GM19239 (cell line): ENCODE measurements around a stretch of chr11.

- RRBS, result no CpG with 5 or more reads among the region's 2 CpGs
Observed at GRCh38 chr11:128207723-128208021, 379.7 kb downstream of the ETS1 start.

GRCh38 chr11:128208325-128209063 is 378.9 kb downstream of the ETS1 start:
- RRBS, result no CpG with 5 or more reads among the region's 6 CpGs

GRCh38 chr11:128318823-128319338 is 268.5 kb downstream of the ETS1 start:
- RRBS, result no CpG with 5 or more reads among the region's 6 CpGs

GRCh38 chr11:128334151-128335130 is 252.9 kb downstream of the ETS1 start:
- RRBS, result no CpG with 5 or more reads among the region's 14 CpGs

DNA sequence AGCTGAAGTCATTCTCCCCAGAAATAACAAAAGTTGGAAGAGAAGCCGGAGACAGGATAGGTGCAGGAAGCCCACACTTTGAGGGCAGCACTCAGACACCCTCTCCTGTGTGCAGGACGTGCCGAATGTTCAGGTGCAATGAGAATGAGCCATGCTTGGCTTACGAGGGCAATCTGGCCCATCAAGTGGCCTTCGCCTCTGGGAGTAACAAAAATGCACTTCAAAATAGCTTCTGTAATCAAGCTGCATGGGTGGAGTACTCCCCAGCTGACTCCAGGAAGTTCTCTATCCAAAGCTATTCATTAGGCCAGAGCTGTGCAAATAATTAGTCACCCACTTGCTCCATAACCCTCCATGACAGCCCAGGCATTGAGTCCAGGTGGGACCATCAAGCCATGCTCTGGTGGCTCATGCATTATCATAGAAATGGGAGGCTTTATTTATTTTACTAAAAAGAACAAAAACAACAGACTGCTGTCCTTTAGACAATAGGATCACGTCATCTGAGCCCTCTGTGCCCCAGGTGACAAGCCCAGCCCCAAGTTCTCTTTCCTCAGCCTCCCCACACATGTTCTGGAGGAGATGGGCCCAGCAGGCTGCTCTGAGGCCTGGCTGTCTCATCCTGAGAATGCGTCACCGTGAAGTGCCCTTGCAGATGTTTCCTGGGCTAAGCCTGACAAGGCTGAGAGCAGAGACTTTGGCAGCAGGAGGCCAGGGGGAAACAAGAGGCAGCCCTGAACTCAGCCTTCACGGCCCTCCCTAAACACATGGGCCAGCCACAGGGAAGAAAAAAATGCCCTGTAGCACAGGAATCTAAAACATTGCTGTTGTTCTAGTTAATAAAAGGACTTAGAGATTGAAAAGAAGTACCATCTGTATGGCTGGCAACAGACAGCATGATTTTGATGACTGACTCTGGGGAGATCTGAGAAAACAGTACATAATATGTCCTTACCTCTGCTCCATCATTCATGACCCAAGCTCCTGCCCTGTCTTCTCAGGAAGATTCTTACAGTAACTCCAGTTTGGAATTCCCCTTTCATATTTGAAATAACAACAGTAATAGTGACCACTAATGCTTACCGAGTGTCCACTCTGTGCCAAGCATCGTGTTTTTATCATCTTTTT is 244.6 kb downstream of the ETS1 start:
- RRBS, result no CpG with 5 or more reads among the region's 11 CpGs

GRCh38 chr11:128345310-128345944 is 241.9 kb downstream of the ETS1 start:
- RRBS, result no CpG with 5 or more reads among the region's 4 CpGs

DNA sequence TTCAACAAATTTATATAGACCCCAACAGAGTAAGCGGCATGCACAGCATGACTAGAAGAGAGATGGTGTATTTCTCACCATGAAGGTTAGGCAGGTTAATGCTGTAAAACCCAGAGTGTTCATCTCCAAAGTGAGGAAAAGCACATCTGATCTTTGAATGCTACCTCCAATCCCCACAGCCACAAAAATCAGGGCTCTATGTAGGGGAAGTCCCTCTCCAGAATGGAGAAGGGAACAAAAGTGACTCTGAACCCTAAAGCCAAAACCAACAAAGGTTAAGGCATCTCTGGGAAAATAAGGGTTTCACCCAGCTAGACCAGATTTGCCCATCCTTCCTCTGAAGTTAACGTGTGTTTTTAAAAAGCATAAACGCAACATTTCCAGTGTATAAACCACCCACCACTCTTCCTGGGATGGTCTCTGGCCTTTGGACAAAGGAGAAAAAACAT is 128.1 kb downstream of the ETS1 start:
- RRBS, result no CpG with 5 or more reads among the region's 3 CpGs

DNA sequence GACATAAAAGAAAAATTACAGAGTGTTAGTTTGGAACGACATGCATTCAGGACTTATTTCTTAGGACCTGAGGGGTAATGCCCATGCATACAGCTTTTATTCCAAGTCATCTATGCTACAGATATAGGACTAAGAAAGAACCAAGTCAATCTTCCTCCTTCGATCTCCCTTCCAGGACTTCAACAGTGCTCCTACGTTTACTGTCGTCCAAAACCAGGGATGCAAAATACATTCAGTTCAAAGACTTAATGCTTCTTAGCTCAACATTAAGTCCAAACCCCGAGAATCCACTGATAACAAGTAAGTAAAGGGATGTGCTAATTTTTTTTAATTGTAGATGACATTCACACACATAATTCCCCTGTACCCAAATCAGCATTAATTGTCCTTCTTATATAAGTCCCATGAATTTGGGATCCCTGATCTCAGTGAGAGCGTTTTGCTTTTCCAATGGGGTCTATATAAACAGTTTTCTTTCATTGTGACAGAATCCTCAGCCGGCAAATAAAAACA is 126.1 kb downstream of the ETS1 start:
- RRBS, result no CpG with 5 or more reads among the region's 7 CpGs

DNA sequence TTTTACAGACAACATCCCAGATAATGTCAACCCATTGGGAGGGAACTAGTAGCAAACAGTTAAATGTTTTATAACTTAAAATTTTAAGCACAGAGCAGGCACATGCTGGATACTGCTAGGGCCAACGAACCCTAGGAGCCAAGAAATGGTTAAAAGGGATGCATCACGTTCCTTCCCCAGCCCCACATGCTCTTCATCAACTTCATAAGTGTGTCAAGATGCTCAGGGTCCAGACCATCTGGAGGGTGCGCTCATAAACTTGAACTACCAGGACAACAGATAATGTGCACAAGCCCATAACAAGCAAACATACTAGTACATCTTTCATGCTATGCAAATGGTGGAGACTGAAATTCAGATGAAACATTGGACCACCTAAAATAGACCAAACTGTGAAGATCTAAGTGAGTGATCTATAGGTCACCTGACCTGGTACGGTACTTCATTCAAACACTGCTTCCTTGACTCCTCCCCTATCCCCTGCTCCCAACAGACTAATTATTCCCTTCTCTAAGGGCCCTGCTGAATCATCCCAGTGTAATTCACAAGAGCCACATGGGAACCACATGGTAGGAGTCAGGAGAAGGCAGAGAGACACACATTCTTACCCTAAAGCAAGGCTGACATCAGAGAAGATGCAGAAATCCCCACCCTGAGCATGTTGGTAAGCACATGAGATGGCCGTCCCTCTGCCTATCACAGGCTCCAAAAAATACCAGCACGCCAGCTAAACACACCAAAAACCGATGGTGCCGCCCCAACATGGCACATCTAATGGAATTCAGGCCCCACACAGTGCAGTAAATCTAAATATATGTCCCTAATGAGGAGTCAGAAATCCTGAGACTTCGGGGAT is 83.9 kb downstream of the ETS1 start:
- RRBS, result no CpG with 5 or more reads among the region's 9 CpGs

DNA sequence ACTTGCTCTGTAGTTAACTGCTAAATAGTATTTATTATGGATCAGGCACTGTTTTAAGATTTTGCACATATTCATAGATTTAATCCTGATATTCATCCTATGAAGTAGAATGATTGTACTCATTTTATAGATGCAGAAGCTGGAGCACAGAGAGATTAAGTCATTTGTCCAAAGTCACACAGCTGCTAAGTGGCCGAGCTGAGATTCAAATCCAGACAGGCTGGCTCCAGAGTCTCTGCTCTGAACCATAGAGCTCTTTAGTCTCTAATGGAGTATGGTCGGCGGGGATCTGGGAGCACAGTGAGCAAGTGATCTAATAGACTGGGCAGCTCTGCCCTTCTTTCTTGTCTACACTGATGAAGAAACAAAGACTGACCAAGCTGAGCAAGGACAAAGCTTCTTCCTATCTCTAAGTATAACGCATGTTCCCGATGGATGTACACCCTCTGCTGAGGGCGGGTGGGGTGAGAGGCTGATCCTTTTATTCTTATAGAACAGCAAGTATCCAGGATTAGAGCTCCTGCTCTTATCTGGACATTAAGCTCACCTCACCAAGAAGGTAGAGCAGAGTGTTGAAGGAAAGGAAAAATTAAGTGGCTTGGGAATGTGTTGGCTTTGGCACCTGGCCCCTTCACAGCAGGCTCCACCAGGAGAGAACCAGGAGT is 68.8 kb downstream of the ETS1 start:
- RRBS, result no CpG with 5 or more reads among the region's 6 CpGs

DNA sequence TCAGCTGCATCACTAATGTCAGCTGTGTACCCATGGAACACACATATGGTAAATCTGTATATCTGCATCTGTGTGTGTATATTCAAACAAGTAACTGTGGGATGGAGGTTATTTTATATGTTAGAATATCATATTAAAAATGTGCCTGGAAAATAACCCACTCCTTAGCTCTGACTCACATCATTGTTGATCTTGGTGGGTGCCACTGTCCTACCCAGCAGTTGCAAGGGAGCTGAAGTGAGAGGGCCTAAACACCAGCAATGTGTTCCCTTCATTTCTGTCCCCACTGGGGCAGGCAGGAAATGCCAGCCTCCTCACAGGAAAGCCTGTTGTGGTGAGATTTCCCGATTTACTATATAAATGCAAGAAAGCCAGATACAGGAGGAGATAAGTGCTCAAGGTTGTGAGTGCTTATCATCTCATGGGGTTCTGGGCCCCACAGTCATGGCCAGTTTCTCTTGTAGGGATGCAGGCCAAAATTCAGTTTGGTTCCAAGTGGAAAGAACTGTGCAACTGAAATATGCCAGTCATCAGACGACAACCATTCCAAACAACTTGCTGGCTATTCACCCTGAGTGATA is 15.9 kb upstream of the FLI1 start:
- RRBS, result no CpG with 5 or more reads among the region's 2 CpGs

- RRBS, result no CpG with 5 or more reads among the region's 13 CpGs
Observed at GRCh38 chr11:128725707-128726727, 32.1 kb downstream of the FLI1 start.

DNA sequence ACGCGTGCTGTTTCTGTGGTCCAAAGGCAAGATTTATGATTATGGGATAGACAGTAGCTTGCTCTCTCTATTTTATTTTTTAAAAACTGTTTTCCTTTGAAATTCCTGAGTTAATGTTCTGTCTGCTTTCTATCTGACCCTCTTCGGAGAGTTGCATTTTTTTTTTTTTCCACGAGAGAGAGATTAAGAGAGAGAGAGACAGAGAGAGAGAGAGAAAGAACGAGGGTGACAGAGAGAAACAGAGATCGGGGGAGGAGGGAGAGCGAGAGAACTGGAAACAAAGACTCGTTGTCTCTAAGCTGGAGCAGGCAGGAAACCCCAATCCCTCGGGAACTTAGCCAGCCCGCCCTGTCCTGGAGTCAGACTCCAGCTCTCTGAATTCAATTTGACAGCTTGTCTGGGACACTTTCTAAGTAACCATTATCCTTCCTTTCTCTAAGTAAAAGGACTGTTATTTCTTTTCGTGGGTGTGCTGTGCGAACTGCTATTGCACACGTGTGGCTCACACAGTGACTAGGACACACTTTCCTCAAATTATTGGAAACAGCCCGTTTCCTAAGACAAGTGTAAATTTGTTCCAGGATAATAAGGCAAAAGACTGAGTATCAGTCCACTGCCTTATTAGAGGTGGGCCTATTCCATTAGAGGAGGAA is 76.9 kb downstream of the KCNJ1 start:
- RRBS, result no CpG with 5 or more reads among the region's 14 CpGs

DNA sequence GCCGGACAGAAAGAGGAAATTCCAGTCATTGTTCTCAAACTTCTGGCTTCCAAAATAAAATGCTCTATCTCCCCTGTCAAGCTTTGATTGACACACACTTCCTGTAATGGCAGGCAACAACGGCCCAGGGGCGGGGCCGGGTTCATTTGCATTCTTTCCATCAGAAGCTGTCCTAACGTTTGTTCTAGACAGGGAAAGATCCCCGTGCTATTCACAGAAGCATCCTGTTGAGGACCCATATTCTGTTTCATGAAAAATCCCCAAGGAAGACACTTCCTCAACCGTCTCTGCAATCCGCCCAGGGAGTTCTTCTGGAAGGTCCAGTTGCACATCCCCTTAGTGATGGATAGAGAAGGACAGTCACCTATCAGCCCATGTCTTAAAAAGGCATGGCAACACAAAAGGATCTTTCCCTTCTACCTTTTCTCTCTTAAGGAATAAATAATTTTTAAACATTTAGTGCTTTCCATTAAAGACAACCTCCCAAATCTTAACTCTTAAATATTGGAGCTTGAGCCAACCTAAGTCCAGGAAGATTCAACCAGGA is 30.8 kb downstream of the KCNJ1 start:
- RRBS, result no CpG with 5 or more reads among the region's 8 CpGs

- RRBS, result no CpG with 5 or more reads among the region's 10 CpGs
Observed at GRCh38 chr11:128852136-128852761, 14.8 kb downstream of the KCNJ1 start.

DNA sequence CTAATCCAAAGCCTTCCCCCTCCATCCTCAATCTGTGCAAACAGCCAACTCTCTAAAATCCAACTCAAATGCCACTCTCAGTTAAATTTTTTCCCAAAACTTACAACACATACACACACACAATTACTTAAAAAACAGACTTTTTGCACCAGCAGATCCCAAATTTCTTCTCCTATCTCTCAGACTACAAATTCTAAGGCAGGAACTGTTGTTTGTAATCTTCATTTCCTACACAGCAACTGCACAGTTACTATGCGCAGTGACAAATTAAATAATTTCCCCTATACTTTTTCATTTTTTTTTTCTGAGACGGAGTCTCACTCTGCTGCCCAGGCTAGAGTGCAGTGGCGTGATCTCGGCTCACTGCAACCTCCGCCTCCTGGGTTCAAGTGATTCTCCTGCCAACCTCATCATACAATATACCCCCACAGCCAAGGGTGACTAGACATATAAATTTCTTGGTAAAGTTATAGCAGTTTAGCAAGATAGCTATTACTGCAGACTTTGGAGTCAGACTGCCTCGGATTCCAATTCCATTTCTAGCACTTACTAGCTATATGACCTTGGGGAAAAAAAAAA is 47.7 kb upstream of the ARHGAP32 start:
- RRBS, result no CpG with 5 or more reads among the region's 6 CpGs

GRCh38 chr11:129302459-129303223 is 73.0 kb upstream of the BARX2 start:
- RRBS, result no CpG with 5 or more reads among the region's 6 CpGs

DNA sequence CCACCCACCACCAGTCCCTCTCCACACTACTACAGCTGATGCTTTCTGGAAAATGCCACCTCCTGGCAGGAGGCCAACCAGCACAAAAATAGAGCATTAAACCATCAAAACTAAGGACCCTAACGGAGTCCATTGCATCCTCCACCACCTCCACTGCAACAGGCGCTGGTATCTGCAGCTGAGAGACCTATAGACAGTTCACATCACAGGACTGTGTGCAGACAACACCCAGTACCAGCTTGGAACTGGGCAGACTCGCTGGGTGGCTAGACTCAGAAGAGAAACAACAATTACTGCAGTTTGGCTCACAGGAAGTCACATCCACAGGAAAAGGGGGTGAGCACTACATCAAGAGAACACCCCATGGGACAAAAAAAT is 11.7 kb upstream of the TMEM45B start:
- RRBS, result no CpG with 5 or more reads among the region's 3 CpGs

GRCh38 chr11:129992397-129992769 is 10.3 kb downstream of the PRDM10 start:
- RRBS, result no CpG with 5 or more reads among the region's 4 CpGs